Measurements from ENCODE around the genes POTED and USP25.

GRCh38 chr21:5553413-5553822 is 4968.0 kb upstream of the TPTE start:
- PRO-cap, result no peak

GRCh38 chr21:6468323-6468642 is 4053.1 kb upstream of the TPTE start:
- PRO-cap, result no peak

- PRO-cap, result no peak
These were observed 1391.7 kb upstream of the TPTE start for GRCh38 chr21:9129585-9130169.

GRCh38 chr21:9721980-9722393 is 799.4 kb upstream of the TPTE start:
- PRO-cap, result no peak

GRCh38 chr21:13609662-13610020 is at the start of gene POTED:
Gene POTED (plus strand): TSS chr21:13609777.
- PRO-cap, result no peak

DNA sequence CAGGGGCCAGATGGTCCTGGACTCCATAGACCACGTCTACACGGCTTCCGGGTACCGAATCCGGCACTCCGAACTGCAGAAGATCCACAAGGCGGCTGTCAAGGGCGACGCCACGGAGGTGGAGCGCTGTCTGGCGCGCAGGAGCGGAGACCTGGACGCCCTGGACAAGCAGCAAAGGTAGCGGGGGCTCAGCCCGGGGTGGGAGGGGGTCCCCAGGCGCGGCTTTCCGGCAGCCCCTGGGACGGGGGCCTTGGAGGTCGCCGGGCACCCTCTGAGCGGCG is 146.5 kb downstream of the LIPI start:
- PRO-cap, result no peak

DNA sequence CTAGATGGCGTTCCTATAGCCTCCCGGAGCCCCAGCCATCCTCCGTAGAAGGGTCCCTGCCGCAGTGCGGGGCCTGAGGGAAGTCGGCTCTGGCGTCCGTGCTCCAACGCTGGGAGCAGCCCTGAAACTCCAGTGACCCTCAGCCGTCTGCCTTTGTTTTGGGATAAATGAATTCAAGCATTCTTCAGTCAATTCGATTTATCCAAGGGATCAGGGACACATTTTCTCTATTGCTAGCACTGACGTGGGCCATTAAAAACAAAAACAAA is 645 bp upstream of the HSPA13 start:
- PRO-cap, result unidirectional peak, minus-strand start at position 149 of the sequence

DNA sequence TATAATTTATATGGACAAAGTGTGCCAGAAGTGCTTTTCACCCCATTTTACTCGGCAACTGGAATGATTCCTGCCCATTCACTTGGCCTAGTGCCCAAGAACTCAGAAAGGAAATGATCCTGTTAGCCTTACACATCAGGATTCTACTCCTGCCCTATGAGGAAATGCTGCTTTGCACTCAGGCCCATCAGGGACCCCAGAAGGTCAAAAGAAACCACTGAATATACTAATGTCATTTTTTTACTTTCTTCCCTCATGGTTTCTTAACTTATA is 65.5 kb downstream of the SAMSN1 start:
- PRO-cap, result no peak

- PRO-cap, result no peak
These were observed 98.7 kb downstream of the NRIP1 start for GRCh38 chr21:14965706-14966854.

DNA sequence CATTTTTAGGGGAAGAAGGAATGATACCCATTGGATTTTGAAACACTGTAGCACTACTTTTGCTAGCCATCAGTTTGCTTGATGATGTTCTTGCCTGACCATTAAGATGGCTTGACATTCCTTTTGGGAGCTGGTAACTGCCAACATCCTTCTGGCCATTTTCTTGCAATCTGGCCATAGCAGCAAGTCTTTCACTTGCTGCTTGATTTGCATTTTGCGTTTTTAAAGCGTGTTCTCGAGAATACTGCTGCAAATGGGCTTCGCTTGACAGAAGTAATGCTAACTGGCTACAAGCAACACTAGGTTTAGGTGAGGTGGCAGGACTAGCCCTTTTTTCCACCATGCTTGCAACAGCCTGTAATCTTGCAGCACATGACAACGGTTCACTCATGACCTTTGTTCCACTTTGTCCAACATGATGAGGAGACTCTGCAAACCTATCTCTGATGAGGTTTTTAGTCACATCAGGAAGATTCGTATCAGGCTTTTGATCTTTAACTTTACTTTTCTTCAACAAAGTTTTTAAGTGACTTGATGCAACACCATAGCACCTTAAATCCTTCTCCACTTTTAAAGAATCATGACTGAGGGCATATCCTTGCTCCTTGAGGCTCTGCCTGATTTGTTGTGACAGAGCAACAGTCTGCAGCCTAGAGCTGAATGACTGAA is 97.6 kb downstream of the NRIP1 start:
- PRO-cap, result no peak

DNA sequence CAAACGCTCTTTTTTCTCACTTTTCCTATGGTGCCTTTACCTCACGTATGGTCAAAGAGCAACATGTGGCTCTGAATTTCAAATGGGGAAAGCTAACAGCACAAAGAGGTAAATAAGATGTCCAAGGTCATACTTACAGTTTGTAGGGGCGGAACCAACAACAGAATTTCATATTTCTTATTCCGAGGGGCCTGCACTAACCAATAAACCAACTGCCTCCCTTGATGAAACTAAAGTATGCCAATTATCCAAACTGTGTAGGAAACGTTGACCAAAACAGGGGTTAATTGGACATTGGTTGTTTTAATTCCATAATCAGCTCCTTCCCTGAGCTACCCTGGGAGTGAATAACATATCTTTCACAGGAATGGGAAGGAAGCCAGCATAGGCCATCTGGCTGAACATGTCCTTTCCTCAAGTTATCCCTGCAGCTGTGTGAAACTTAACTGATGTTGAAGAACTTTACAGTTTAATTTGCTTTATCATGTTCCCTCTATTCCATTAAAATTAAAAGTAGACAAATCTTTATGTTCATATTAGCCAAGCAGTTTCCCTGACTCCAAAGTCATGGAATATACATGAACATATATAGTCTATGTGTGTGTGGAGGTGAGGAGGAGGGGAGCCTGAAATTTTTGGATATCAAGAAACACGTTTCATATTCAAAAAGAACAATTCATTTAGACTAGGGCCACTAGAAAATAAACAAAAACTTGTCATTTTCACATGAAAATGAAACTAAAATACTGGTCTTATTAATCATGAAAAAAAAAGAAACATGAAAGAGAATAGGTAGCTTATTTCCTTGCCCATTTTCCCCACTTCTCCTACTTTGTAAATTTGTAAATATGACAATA is 75.4 kb downstream of the NRIP1 start:
- PRO-cap, result no peak

GRCh38 chr21:15036491-15036852 is 28.3 kb downstream of the NRIP1 start:
- PRO-cap, result no peak

GRCh38 chr21:15195215-15195555 is 130.4 kb upstream of the NRIP1 start:
- PRO-cap, result no peak

DNA sequence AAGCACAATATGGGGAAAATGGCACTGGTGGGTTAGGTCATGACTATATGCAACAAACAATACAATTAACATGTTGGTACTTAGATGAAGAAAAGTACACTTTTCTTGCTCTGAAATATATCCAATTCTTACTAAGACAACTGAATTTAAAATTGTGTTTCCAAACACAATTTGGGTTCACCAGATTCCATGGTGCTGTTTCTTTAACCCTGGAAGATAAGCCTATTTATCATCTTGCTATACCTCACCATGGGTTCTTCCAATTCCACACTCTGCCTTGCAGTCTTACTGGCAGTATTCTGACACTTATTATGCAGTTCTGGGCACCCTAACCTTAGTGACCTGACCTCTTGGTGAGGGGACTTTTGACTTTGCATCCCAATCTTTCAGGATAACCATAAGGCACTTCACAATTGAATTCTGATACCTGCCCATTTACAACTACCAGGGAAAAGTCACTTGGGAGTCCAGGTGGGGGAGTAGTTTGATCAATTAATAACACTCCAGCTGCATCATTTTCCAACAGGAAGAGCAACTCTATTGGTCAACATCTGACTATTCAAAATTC is 177.1 kb upstream of the NRIP1 start:
- PRO-cap, result unidirectional peak, minus-strand start at position 301 of the sequence

GRCh38 chr21:15729890-15730815 is at the start of gene USP25:
Gene USP25 (plus strand): TSS chr21:15729982.
- PRO-cap, result bidirectional peak, plus-strand start at chr21:15730024, minus-strand start at chr21:15729738; bidirectional peak, plus-strand start at chr21:15730422, minus-strand start at chr21:15730259; bidirectional peak, plus-strand start at chr21:15730677, minus-strand start at chr21:15730656

- PRO-cap, result no peak
These were observed 1.4 kb downstream of the USP25 start for GRCh38 chr21:15731216-15731641.

GRCh38 chr21:16084790-16085440 is 355.1 kb downstream of the USP25 start:
- PRO-cap, result no peak

DNA sequence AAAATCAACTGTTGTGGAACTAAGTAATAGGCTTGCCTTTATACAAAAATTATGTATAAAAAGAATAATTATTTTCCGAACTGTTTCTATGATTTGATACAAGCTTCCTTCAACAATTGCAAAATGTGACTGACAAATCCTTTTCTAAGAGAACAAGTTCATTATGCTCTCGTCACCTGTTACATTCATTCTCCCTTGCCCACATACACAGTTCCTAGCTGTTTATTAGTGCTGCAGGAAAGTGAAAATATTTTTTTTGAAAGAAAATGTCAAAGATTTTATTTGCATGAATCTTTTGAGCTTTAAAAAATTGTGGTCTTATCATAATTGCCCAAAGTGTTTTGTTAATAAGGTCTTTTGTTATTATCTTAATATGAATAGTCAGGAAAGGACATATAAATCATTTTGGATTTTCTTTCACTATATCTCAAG is 466.3 kb downstream of the USP25 start:
- PRO-cap, result no peak

DNA sequence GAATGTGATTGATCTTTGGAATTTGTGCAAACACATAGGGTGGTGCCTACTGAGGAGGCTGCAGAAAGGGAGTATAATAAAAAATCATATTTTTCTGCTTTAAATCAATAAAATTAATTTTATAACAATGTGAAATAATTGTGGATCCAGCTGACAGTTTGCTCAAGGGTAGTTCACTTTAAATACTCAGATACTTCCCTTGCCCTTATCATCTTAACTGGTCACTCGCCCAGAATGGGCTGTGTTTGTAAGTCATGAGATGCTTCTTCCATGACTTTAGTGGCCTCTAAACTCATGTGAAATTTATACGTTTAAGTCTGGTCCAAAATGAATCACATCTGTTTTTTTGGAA is 802.8 kb upstream of the CXADR start:
- PRO-cap, result no peak

DNA sequence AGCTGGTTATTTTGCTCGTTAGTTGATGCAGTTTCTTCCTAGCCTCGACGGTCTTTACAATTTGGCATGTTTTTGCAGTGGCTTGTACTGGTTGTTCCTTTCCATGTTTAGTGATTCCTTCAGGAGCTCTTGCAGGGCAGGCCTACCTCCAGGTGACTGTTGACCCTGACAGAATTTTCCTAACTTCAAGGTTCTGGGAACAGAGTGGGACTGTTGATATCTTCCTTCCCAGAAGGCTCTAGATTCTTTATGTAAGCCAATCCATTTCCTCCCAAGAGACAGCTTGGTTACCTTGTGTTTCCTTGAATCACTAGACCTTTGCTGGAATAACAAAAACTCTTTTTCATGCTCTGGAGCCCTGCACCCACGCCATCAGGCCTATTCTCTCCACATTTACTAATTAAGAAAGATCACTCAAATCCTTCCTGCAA is 67.0 kb downstream of the C21orf91 start:
- PRO-cap, result no peak